ENCODE measurements around the genes TTLL7, ZNHIT6 and CLCA4.

DNA sequence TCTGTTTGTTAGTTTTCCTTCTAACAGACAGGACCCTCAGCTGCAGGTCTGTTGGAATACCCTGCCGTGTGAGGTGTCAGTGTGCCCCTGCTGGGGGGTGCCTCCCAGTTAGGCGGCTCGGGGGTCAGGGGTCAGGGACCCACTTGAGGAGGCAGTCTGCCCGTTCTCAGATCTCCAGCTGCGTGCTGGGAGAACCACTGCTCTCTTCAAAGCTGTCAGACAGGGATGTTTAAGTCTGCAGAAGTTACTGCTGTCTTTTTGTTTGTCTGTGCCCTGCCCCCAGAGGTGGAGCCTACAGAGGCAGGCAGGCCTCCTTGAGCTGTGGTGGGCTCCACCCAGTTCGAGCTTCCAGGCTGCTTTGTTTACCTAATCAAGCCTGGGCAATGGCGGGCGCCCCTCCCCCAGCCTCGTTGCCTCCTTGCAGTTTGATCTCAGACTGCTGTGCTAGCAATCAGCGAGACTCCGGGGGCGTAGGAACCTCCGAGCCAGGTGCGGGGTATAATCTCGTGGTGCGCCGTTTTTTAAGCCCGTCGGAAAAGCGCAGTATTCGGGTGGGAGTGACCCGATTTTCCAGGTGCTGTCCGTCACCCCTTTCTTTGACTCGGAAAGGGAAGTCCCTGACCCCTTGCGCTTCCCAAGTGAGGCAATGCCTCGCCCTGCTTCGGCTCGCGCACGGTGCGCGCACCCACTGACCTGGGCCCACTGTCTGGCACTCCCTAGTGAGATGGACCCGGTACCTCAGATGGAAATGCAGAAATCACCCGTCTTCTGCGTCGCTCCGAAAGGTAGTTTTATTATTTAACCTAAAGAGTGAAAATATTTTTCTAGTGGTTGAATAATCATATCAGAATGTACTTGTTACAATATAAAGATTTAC, 335.6 kb downstream of the ADGRL2 start:
- PRO-cap, 7 experiments = no peak in any of the 7 experiments

GRCh38 chr1:82848077-82848623, 1047.4 kb downstream of the ADGRL2 start:
- PRO-cap, 7 experiments = no peak in any of the 7 experiments

DNA sequence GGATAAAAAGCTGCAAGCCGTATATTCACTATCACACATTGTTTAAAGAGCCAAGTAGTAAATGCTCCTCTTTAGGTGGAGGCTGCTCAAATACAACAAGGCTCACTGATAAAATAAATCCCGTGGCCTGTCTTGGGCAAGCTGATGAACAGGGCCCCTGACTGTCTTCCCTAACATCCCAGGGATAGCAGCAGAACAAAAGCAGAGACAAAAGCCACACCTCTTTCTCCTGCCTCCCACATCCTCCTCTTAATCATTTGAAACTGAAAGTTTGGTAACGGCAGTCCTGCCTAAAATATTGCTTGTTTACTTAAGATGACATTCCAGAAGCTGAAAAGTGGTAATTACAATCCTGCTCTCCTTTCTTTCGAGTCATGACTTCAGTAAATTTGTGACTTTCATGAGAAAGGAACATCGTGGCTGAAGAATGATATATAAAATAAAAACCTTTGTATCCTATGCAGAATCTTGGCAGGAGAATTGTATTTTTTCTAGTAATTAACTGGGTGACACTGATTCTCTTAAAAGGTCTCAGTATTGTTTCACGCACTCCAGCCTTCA, 357.6 kb downstream of the TTLL7 start:
- PRO-cap, 7 experiments = no peak in any of the 7 experiments

DNA sequence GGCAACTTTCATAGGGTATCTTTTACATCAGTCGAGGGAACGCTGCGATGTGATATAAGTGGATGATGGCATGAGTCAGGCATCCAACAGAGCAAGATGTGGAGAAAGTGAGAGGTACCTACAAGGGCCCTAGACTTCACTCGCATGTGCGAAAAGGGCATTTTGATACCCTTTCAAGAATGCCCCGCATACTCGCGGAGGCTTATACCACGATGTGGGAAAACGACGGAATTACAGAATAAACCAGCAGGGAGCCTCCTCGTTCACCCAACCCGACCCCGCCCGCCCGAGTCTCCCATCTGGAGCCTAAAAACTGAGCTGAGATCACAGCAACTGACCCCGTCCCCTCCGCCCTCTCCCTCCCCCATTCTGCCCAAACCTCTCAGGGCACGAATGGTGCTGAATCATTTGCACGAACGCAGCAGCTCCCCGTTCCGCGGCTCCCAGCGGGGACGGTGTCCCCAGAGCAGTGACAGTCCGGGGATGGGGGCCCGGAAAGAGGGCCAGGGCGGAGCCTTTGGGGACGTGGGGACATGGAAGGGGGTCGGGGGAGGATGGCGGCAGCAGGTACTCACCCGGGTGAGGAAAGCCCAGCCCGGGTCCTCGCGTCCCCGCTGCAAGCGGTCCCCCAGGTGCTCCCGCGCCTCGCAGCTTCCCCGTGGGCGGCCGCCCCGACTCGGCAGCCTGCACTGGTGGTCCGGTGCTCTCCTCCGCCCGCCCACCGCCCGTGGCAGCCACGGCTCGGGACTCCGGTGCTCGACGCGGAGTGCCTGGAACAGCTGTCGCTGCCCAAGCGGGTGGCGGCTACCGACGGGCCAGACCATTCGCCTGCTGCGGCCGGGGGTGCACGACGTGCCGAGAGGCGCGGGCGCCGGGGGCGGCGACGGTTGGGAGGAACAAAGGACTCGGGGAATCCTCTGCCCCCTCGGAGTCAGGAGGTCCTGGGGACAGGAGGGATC, at the start of gene TTLL7:
Gene TTLL7, minus strand, starts transcription at position 777 of the 959 bp plus-strand sequence.
- PRO-cap, 7 experiments = peak in 1 of 7 experiments; most common minus-strand start position 749 of the sequence (in 1)

DNA sequence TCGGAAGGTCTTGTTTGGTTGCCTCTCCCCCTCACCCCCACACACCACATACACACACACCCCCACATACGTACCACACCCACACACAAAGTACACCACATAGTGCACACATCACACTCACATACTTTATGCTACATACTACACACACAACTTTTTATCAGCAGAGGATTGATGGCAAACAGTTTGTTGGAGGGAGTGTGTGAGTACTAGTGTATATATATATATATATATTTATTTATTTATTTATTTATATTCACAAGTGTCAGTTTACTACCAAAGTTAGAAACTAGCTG, 2.1 kb upstream of the SAMD13 start:
- PRO-cap, 7 experiments = no peak in any of the 7 experiments

- PRO-cap, 7 experiments = no peak in any of the 7 experiments
These were observed 32.5 kb upstream of the DNASE2B start for GRCh38 chr1:84365555-84366395.

GRCh38 chr1:84366734-84367075, 31.6 kb upstream of the DNASE2B start:
- PRO-cap, 7 experiments = no peak in any of the 7 experiments

GRCh38 chr1:85258903-85259324, 548 bp downstream of the C1orf52 start:
- PRO-cap, 7 experiments = no peak in any of the 7 experiments

GRCh38 chr1:85297491-85298090, 21.2 kb upstream of the BCL10 start:
- PRO-cap, 7 experiments = no peak in any of the 7 experiments

DNA sequence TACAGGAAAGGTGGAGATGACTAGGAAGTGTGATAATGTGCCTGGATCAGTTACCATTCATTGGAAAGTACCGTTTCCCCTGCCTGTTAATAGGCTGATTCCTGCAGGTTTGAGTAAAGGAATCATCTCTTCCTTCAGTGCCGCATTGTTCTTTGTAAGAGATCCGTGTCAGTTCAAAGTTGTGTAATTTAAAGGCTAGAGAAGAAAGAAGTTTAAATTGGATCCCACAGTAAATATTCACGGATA, 43.5 kb upstream of the BCL10 start:
- PRO-cap, 7 experiments = no peak in any of the 7 experiments

DNA sequence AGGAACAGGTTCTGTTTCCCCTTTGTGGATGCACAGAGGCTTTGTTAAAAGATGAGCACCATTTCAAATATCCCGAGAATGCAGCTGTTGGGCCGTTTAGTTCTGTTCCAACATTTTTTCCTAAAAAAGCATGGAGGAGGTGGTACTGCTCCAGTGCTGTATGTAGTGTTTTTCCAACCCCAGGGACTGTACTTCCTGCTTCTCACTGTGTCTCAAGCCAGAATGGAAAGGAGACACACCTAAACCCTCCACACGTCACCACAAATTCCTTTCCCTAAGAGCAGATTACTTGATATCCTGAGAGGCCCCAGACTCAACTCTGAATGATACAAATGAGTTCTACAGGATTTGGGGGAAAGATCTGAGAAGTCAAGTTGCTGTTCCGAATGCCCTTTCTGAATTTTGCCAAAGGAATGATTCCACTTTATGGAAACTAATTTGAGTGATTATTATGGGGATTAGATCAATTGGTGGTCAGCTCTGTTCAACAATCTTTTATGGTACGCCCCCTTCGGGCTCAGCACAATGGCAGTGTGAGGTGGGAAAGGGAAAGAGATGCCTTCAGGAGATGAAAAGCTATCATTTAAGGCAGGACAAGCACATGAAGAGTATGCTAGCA, 54.0 kb upstream of the BCL10 start:
- PRO-cap, 7 experiments = no peak in any of the 7 experiments

- PRO-cap, 7 experiments = no peak in any of the 7 experiments
These were observed 1.9 kb downstream of the CCN1 start for GRCh38 chr1:85582357-85582911.

DNA sequence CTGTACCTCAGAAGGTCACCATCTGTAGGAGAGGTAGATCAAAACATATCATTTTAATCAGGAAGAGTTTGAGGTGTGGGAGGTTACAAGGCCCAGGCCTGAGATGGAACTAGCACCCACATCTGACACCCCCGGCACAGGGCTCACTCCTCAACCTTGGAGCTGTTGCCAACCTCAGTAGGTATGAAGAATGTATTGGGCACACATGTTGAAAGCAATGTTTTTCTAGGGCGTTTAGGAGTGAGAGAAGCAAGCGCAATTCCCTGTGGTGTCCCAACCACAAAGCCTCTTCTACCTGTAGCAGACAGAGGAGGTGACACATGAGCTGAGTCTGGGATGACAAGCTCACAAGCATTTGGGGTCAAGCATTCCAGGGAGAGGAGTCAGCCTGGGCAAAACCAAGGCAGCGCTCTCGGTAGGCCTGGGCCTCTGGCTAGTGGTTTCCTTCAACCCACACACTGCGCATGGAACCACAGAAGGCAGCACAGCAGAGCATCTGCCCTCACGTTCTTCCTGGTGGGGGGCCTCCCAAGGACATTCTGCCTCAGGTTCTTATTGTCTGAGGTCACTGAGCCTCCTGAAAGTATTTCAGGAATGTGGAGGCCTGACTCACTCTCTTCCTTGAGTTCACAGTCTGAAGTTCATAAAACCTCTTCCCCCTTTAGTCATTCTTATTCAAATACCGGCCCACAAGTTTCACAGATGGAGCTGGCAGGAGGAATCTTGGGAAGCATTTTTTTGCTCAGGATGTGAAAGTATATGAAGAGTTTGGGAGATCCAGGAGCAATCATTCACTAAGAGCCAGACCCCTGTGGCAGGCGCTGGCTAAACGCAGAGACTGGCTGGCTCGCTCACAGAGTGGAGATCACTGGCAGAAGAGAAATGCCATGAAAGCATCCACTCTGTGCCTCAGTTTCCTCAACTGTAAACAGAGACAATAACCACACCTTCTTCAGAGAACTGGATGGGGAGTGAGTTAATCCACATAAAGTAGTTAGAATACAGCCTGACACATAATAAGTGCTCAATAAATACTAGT, 26.7 kb downstream of the CCN1 start:
- PRO-cap, 7 experiments = no peak in any of the 7 experiments

DNA sequence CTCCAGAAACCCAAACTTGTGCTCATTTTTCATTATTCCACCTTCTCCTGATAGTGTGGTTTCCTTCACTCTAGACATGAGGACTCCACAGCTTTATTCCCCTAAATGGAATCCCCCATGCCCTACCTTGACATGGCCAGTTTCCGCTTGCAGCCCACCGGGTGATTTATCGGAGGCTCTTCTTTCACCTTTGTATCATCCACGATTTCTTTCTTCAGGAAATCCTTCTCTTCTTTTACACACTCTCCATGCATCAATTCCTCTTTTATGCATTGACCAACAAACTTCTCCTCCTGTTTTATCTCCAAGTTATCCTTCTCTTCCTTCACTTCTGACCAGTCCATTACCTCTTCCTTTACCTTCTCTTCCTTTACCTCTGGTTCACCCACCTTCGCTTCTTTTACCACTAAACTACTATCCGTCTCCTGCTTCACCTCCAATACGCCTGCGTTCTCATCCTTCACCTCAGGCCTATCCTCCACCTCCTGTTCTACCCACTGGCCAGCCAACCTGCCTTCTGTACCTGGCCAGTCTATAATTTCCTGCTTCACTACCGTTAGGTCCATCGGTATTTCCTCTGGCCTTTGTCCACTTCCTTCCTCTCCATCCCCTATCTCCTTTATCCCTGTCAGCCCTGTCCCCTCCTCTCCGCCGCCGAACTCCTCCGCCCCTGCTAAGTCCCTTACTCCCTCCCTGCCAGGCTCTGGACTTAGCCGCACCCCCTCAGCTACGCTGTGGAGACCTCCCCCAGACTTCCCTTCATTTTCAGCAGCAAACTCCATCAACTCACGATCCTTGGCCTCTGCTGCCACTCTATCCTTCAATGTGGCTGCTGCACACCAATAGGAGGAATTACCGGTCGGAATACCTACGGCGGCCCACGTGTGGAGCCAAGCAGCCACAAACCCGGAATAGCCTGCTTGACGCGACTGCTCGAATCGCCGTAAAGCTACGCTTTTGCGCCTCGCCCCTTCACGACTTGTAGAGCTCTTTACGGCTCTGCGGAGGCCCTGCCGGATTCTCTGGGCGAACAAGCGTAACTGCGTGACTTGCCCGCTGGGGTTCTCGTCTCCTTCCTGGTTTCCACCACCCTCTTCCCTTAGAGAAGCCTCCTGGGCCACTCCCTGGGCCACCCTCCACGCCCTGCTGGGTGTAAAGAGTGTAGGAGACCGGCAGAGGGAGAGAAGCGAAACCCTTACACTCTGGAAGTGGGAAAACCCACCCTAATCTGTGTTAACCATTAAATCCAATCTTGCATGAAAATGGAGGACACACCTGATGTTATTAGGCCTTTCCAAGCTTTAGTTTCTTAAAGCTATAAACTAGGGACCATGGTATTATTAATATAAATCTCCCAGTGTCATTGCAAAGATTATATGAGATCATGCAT, at the start of gene ZNHIT6:
Gene ZNHIT6, minus strand, starts transcription at position 931 of the 1,390 bp plus-strand sequence.
- PRO-cap, 7 experiments = peak in 7 of 7 experiments; most common plus-strand start position 1,048 of the sequence (in 6); most common minus-strand start position 913 of the sequence (in 7)

DNA sequence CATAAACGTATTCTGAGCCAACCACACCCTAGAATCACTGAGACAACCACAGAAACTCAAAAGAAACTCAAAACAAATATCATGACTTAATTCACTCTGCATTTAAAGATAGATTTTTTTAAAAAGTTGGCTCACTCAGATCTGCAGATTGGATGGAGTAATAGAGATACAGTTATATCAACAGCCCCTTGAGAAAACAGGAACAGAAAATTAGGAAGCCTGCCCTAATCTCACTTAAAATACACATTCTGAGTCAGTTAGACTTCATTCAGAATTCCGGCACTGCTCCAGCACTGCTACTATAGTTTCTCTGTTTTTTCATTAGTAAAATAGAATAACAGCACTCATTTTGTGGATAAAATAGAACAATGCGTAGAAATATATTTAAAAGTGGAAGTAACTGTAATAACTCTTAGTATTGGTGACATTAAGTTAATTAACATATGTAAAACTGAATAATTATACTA, 94.9 kb downstream of the COL24A1 start:
- PRO-cap, 7 experiments = no peak in any of the 7 experiments

DNA sequence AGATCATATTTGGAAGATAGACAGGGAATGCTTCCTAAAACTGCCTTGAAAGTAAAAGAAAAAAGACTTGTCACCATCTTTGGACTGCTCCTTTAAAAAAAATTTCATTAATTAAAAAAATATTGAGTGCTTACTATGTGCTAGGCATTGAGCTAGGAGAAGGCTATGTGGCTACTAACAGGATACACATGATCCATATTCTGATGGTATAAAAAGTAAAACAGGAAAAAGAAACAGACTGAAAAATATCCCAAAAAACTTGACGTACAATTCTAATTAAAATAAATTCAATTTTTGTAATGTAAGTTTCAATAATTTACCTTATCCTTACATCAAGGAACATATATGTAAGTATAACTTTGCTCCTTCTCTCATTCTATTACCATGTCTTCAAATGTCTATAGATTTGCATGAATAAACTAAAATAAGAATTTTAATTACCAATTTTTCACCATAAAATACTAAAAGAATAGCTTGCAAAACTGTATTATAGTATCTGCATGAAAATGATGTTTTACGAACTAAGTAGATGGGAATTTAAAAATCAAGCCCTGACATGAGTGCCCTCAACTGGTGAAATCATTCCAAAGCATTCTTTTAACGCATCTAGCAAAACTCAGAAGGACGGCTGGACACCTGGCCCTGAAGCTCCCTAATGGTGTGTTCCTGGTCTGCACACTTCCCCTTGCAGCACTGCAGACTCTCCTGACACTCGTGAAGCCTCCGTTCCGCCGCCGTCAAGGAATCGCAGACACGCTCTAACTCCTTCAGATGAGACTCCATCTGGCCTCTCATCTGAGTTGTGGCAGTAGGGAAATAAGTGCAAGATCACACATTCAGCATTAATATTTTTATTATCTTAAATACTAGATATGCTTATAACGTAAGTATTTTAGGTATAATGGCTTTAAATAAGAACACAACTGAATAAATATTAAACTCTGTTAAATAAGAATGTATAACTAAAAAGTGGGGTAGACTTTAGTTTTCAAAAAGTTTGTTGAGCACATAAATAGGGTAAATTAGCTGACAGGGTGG, 40.0 kb downstream of the ODF2L start:
- PRO-cap, 7 experiments = no peak in any of the 7 experiments

DNA sequence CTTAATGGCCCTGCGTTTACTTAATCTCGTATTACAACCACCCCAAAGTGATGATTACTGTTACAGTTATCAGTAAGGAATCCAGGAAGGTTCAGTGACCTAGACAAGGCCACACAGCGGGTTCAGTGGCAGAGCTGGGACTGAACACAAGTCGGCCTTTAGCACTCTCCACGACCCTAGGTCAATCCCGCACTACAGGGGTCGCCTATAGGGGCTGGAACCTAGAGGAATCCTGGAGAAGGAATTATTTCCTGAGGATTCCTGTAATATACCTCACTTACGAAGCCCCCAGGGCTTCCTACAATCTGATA, 821 bp downstream of the ODF2L start:
- PRO-cap, 7 experiments = no peak in any of the 7 experiments

GRCh38 chr1:86502076-86502611, 33.4 kb downstream of the CLCA1 start:
- PRO-cap, 7 experiments = no peak in any of the 7 experiments

DNA sequence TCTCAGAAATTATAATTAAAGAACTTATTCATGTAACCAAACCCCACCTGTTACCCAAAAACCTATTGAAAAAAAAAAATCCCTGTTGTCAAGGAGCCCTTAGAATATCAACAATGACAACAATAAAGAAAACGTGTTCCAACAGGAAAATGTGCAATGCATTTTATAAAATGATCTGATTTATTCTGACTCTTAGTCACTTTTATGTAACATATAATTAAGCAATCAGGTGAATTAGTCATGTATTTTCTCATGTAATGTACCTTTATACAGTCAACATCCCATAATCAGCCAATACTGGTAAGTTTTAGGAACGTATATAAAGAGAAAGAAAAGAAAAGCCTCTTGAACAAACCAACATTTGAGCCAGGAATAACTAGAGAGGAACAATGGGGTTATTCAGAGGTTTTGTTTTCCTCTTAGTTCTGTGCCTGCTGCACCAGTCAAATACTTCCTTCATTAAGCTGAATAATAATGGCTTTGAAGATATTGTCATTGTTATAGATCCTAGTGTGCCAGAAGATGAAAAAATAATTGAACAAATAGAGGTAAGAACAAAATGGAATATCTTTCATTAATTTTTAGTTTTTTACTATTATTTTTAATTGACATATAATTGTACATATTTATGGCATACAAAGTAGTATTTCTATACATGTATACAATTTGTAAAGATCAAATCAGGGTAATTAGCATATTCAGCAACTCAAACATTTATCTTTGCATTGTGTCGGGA, at the start of gene CLCA4:
Gene CLCA4, plus strand, starts transcription at position 348 of the 736 bp plus-strand sequence.
- PRO-cap, 7 experiments = no peak in any of the 7 experiments

DNA sequence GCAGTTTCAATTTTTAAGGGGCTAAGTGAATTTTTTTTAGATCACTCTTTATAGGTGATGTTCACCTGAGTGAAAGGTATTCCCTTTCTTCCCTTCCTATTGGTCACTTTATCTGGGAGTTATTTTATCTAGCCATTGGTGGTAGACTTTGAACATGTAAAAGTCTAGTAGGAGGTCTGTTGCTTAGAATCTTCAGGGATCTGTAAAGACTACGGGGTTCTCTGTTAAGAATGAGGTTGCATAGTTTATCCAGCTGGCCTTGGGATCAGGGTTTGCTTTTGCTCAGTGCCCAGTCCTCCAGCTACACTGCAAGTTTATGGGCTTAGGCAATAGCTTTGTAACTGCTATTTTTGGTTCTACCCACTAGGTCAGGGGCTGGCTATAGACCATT, 9.7 kb downstream of the SH3GLB1 start:
- PRO-cap, 7 experiments = no peak in any of the 7 experiments